Ishikawa (cell line): ENCODE data around the genes STX19, OR5H14 and CLDND1.

DNA sequence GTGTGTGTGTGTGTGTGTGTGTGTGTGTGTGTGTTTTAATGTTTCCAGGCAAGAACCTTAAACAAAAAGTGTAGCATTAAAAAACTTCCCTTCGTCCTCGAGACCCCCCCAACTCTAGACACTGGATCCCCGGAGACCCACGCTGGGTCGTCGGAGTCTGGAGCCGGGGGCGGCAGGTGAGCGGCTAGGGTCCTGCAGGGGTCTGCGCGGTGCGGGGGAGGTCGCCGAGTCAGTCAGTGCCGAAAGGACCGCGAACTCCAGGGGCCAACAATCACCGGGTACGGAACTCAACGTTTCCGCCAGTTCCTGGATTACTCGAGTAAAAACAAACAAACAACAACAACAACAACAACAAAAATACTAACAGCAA is 531 bp upstream of the CHMP2B start:
- RRBS: 2% methylated on average over 9 of the region's 22 CpGs

- RRBS: no CpG with 5 or more reads among the region's 5 CpGs
Observed at GRCh38 chr3:87236793-87237316, 9.7 kb downstream of the CHMP2B start.

GRCh38 chr3:88054881-88055734 is 3.7 kb downstream of the CGGBP1 start:
- RRBS: no CpG with 5 or more reads among the region's 6 CpGs

GRCh38 chr3:93938583-93939232 is 35.0 kb downstream of the PROS1 start:
- RRBS: no CpG with 5 or more reads among the region's 7 CpGs

DNA sequence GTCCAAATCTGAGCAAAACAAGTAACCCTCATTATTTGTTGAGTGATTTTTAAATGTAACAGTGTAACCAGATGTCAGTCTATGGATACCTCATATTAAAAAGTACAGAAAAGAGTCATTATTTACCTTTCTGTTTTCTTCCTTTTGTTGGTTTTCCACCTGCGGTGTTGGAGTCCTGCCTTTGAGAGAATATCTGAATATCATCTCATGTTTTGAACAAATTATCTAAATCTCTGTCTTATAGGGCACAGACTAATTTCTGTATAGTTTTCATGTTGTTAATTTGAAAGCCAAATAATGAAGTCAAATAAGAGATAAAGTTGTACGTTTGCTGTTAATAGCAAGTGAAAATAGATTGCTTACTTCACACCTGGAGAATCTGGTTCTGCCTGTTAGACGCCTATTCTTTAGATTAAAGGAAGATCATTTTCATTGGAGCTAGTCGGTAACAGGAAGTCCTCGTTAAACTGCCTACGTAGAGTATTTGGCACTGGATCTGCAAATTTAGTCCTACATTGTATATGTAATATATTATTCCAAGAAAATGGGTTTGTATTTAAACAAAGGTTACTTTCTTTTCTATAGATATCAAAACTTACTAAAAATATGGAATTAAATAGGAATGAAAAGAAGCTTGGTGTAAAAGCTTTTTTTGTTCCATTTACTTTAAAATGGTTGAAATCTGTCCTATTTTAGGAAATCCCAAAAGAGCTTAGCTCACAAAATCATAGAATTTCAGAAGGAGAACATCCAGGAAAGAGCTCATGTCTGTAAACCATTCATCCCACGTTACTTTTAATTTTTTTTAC is at the start of gene STX19:
TSS of gene STX19 (minus strand) at position 357 of the 809 bp plus-strand sequence.
- RRBS: no CpG with 5 or more reads among the region's 7 CpGs

- RRBS: 91% methylated on average over 6 of the region's 44 CpGs
Observed at GRCh38 chr3:94937640-94938358, 874.9 kb downstream of the NSUN3 start.

DNA sequence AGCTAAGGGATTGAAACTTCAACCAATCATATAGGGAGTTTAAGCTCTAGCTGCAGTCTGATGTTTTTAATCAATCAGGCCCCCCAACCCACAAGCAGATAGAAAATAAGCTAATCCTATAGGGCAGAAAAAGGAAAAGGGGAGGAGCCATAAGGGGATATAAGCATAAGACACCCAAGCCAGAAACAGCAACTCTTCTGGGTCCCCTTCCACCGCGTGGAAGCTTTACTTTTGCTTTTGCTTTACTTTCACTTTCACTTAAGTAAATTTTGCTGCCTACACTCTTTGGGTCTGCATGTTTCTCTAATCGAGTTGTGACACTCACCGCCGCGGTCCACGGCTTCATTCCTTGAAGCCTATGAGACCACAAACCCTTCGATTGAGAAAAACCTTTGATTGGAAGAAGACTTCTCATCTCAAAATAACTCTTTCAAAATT is 1108.4 kb upstream of the EPHA6 start:
- RRBS: no CpG with 5 or more reads among the region's 8 CpGs

DNA sequence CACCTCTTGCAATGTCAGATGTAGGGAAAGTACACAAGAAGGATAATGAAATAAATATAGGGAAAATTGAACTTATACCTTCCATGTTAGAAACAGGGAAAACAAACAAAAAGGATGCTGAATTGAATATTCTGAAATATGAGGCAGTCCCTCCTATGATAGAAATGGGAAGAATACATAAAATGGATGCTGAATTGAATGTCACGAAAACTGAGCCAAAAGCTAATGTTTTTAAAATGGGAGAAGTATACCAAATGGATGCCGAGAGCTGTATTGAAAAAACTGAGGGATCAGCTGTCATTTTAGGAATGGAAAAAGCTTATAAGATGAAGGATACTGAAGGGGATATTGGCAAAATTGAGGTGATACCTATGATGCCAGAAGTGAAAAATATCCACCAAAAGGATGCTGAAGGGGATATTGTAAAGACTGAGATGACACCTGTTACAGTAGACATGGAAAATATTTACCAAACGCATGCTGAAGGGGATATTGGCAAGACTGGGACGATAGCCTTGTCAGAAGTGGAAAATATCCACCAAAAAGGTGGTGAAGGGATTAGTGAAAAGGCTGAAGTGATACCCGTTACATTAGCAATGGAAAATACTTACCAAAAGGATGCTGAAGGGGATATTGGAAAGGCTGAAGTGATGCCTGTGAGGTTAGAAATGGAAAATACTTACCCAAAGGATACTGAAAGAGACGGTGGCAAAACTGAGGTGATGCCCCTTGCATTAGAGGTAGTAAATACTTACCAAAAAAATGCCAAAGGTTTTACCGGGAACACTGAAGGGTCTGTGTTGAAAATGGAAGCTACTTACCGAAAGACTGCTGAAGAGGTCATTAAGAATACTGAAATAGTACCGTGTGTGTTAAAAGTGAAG is 54.2 kb downstream of the CRYBG3 start:
- RRBS: no CpG with 5 or more reads among the region's 9 CpGs

GRCh38 chr3:97886283-97886631 is 64.4 kb downstream of the CRYBG3 start:
- RRBS: no CpG with 5 or more reads among the region's 1 CpG

GRCh38 chr3:98147184-98147578 is at the start of gene OR5H14:
Gene OR5H14 (plus strand): TSS chr3:98147479.
- RRBS: no CpG with 5 or more reads among the region's 1 CpG

DNA sequence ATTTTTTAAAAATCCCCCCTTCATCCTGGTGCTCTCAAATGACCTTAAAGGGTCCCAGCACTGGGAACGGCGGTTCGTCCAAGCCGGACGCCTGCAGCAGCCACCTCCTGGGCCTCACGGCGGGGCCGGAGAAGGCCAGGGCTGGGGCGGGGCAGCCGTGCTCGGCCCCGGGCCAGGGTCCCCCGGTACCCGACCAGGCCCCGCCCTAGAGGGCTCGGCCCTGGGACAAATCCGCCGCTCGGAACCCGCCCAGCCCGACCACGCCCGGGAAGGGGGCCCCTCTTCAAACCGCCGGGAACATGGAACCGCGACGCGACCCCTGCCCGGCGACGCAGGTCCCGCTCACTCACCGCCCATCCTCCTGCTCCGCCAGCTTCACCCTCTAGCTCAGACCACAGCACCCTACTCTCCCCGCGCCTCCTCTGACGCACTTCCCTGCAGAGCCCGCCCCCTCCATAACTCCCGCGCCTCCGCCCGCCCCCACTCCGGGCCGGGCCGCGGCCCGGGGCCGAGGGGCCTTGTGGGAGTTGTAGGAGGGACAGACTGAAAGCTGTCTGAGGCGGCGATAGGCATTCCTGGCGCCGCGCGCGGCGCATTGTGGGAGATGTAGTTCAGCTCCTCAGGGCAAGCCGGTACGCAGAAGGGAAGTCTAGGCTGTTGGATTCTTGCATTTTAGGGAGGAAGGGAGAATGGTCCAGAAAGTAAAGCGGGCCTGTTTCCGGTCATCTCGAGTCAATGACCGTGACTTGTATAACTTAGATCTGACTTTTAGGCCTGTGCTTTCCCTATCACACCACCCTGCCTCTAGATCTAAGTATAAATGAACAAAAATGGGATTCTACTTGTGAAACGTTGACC is at the start of gene CLDND1:
TSS of gene CLDND1 (minus strand) at position 404 of the 858 bp plus-strand sequence.
- RRBS: 2% methylated on average over 26 of the region's 64 CpGs

DNA sequence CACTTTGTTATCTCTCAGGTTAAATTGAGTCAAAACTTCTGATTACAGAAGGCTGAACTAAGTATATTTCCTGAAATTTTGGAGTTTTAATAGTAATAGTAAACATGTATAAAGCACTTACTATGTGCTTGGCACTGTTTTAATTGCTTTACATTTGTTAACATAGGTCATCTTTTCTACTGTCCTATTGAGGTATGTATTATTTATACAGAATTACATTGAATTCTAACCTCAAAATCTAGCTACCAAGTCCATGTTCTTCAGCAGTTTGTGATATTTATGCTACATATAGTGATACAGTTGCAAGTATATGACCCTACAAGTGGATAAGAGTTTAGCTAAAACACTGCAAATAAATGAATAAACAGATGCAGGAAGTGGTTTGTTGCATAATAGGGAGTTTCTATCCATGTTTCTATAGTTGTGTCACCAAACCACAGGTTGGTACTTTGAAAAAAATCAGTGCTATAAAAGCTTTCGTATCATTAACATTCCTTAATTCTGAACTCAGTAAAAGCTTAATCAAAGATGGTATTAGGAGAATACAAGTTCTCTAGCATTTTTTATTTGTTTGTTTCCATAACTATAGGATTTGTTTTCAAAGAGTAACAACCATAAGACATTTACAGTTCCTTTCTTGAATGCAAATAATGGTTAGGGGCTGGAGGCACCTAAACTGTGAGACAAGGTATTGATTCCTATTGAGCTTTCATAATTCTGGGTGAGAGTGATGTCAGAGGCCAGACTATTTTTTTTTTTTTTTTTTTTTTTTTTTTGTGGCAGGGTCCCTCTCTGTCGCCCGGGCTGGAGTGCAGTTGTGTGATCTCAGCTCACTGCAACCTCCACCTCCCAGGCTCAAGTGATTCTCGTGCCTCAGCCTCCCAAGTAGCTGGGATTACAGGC is 29.8 kb downstream of the CPOX start:
- RRBS: no CpG with 5 or more reads among the region's 4 CpGs

- RRBS: no CpG with 5 or more reads among the region's 8 CpGs
Observed at GRCh38 chr3:98564340-98565085, 28.9 kb downstream of the CPOX start.

GRCh38 chr3:98731899-98733013 is 30.9 kb upstream of the ST3GAL6 start:
- RRBS: 2% methylated on average over 40 of the region's 85 CpGs

DNA sequence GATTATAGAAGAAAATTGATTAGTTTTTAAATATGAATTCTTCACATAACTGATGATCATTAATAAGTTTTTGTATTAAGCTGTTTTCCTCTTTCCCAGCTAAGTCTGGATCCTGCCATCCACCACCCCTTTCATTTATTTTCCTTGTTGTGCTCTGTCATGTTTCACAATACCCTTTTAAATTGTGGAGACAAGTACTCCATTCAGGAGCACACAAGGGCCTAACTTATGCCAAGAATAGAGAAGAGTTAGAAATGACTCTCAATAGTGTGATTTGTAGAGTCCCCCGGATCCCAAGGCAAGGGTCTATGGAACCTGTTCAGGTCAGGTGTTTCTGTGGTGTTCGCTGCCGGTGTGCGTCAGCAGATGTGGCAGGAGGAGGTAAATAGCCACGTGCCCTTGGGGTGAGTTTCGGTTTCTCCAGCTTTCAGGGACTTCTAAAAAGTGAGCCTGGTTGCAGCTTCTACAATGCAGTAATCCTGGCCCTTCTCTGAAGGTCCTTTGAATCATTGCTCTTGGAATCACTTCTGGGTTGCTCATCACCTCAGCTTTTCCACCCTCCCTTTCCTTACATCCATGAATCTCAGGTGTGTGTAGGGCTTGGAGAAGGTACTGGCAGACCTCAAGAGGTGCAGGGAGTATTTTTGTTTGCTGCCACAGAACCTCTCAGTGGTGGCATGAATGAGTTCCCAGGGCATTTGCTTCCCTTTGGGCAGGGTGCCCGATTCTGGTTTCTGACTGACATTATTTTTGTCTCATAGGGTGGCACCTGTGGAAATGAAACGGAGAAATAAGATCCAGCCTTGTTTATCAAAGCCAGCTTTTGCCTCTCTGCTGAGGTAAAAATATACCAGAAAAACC is 7.2 kb downstream of the ST3GAL6 start:
- RRBS: 98% methylated on average over 3 of the region's 8 CpGs

GRCh38 chr3:98782944-98783321 is 19.8 kb downstream of the ST3GAL6 start:
- RRBS: no CpG with 5 or more reads among the region's 6 CpGs

GRCh38 chr3:98980753-98981812 is 79.6 kb upstream of the DCBLD2 start:
- RRBS: no CpG with 5 or more reads among the region's 4 CpGs

- RRBS: no CpG with 5 or more reads among the region's 7 CpGs
Observed at GRCh38 chr3:99659014-99659480, 20.7 kb downstream of the COL8A1 start.

DNA sequence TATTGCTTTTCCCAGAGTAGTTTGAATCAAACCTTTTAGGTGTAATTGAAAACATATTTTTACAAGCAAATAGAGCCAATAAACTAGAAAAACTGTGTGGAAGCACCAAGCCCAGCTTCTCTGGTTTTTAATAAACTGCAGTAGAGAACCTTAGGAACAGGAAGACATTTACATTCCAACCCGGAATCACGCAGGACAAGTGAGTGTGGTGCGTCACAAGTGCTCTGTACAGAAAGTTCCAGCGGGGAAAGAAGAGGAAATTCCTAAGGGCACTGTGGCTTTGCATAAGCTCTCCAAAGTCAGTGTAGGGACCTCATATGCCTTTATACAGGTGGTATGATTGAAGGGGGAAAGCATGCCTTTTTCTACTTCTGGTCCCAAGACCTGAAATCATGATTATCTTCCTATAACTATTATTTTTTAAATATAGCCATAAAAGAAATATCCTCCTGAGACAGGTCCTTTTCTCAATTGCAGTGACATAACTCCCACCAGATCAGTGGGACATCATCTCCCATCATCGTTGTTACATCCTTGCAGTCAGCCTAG is 21.6 kb downstream of the COL8A1 start:
- RRBS: no CpG with 5 or more reads among the region's 5 CpGs